Tibial nerve (tissue), 3 donors: Measurements from ENCODE around the gene EDAR.

GRCh38 chr2:105400007-105400811 lies 1.4 kb upstream of the FHL2 start:
- PRO-cap: no peak
- RAMPAGE, long total RNA, 3 experiments: no peak in any of the 3 experiments

GRCh38 chr2:105428514-105429065 lies 29.7 kb upstream of the FHL2 start:
- PRO-cap: no peak
- RAMPAGE, long total RNA, 3 experiments: no peak in any of the 3 experiments

DNA sequence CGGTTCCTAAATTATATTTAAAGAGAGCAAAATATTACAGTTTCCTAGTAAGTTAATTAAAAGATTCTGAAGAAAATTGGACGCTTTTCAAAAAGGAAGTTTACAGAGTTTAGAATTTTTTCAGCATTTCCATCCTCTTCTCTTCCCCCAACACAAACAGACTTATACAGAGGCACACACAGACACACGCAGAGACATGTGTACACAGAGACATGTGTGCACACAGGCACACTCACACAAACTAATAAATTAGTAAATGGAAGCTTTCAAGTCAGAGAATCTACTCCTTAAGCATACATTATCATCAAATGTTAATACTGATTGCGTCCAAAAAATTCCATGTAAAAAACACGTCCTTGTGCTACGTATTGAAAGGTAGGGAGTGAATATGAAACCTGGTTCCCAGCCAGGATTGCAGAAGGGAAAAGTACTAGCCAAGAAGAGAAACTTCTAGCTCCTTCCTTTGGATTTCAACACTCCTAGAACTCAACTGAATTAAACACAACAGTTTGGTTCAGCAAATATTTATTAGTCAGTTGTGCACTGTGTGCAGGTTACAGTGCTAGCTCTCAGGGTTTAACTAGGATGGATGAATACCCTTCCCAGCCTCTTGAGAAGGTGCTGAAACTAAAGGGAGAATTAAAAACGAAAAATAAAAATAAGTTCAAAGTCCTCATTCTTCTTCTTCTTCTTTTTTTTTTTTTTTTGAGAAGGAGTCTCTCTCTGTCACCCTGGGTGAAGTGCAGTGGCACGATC lies 33.8 kb upstream of the FHL2 start:
- PRO-cap: no peak
- RAMPAGE, long total RNA, 3 experiments: no peak in any of the 3 experiments

DNA sequence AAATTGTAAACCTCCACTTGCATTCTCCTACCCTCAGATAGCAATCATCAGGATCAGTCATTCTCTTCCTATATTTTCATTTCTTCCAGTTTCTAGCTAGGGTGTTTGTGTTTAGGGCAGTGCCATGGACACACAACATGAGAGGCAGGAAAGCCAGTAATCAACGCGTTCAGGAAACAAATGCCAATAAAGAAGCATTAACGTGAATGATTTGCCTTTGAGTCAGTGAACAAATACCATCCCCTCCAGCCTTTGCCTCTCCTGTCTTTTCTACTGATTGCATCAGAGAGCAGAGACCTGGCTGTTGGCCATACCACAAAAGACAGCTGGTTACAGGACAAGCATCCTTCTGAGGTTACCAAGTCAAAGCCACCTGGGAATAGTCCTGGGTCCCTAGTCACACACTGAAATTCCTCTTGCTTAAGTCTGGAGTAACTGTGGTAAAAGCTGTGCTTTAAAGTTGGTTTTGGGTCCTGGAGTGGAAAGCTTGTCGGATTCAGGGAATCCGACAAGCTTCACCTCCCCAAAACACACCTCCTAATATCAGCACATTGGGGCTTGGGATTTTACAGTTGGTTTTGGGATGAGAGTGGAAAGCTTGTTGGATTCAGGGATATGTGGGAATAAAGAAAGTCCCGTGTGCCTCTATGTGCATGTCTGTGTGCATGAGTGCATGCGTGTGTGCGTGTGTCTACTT lies 56.9 kb upstream of the FHL2 start:
- PRO-cap: no peak
- RAMPAGE, long total RNA, 3 experiments: no peak in any of the 3 experiments

- PRO-cap: no peak
- RAMPAGE, long total RNA, 3 experiments: no peak in any of the 3 experiments
These were observed 61.4 kb upstream of the FHL2 start for GRCh38 chr2:105460092-105460908.

DNA sequence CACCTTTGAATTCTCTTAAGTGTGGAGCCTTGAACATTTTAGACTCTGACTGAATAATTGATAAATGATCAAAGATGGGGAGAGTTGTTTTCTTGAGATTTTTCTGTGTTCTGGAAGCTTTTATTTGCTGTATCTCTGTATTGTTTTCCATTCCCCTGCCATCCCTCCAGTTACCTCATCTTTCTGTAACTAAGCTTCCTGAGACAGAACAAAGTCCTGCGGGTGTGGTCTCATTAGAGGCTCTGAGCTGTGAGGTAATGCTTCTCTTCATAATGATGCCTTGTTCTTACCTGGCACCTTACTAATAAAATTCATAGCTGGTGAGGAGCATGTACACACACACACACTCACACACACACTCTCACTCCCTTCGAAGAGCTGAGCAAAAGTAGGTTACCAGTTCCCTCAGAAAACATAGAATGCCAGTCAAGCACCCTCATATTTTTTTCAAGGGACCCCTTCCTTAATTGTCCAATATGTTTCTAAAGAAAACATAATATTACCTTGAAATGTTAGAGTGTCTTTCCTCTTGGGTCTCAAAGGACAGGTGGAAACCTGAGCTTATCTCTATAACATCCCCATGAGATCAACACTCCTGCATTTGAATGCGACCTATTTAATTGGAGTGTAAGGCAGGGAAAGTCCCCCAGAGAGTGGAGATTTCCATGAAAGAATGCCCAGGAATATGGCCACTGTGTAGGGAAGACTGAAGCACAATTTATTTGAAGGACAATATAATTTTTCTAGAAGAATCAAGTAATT lies 161.7 kb upstream of the NCK2 start:
- PRO-cap: no peak
- RAMPAGE, long total RNA, 3 experiments: no peak in any of the 3 experiments

DNA sequence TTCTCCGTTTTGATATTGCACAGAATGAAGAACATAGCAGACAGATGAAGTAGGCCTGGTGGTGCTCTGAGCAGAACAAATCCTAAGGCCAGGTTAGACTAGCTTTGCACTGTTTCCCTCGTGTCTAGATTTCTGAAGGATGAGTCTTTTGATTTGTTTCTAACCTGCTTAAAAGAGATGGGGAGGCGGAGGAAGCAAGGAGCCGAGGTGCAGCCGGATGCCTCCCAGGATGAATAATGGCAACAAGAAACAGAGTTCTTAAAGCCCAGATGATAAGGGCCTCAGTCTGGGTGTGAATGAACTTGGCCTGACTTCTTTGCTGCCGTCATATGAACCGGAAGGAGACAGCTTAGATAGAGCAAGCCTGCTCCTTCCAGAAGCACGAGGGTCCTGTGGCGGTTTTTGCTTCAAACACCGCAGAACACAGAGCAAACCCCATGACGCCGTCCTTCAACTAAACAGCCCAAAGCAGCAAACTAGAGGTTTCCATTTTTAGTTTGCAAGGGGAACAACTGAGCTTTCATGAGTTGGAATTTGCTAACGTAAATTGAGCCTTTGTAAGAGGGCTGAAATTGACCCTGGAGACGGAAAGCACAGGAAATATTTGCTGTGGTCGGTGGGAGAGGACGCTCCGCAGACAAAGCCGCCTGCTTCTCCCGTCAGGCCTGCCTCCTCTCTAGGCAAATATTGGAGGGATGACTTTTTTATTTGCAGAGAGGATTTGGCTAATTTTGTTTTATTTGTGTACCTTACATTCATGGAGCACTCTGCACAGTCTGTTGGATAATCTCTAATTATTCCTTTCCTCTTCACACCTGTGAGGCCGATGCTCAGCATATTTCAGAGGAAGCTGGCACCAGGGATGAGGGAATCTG lies 134.1 kb upstream of the NCK2 start:
- PRO-cap: no peak
- RAMPAGE, long total RNA, 3 experiments: no peak in any of the 3 experiments

GRCh38 chr2:105800852-105801702 lies 56.4 kb downstream of the NCK2 start:
- PRO-cap: no peak
- RAMPAGE, long total RNA, 3 experiments: no peak in any of the 3 experiments

- PRO-cap: no peak
- RAMPAGE, long total RNA, 3 experiments: no peak in any of the 3 experiments
These were observed 62.4 kb downstream of the NCK2 start for GRCh38 chr2:105807051-105807544.

GRCh38 chr2:105809352-105810152 lies 64.8 kb downstream of the NCK2 start:
- PRO-cap: no peak
- RAMPAGE, long total RNA, 3 experiments: no peak in any of the 3 experiments

DNA sequence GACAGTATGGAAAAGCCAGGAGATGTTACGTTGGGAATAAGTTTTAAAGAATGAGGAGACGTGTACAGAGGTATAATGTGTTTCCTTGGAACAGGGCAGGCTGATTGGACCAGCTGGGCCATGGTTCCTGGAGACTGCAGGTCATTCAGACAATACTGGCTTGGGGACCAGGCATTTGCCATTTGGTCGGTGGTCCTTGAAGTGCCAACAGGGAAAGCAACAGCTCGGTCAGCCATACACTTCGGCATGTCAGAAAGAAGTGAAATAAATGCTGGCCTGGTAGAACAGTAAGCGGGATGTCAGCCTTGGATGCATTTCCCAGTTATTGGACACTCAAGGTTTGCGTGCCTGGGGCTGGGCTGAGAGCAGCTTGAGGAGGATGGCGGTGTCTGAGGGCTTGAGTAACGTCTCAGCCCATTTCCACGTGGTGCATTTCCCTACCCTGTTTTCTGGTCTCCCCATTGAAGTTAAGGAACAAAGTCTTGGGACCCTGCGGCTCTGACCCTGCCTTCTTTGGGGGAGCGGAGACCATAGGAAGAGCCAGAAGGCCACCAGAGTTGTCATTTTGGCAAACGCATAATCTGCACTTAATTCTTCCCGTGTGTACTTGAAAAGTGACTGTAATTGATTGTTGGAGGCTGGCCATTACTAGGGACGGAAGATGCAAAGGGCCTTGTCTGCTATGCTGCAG lies 75.5 kb downstream of the NCK2 start:
- PRO-cap: no peak
- RAMPAGE, long total RNA, 3 experiments: no peak in any of the 3 experiments

GRCh38 chr2:105929322-105929742 lies 136.2 kb upstream of the ECRG4 start:
- PRO-cap: no peak
- RAMPAGE, long total RNA, 3 experiments: no peak in any of the 3 experiments

DNA sequence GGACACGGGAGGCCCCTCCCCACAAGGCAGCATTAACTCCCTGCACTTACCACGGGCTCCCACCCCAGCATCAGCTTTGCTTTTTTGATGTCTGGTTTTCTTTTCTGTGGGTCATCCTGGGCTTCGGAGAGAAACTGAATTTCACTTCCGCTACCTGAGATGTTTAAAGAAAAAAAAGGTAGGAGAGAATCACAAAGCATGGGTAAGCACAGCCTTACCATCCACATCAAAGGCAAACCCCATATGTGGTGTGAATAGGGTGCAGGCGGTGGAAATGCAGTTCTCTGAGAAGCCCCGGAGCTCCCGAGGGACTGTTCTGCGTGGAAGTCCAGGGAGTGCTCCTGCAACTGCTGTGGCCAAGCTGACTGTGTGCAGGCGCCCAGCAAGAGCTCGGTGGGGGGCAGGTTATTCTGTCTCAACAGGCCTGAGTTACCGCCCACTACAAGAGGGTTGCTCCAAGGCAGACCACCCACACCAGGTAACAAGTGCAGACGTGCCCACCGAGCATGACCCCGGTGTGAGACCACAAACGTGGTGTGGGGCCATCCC lies 31.3 kb downstream of the ECRG4 start:
- PRO-cap: no peak
- RAMPAGE, long total RNA, 3 experiments: no peak in any of the 3 experiments

DNA sequence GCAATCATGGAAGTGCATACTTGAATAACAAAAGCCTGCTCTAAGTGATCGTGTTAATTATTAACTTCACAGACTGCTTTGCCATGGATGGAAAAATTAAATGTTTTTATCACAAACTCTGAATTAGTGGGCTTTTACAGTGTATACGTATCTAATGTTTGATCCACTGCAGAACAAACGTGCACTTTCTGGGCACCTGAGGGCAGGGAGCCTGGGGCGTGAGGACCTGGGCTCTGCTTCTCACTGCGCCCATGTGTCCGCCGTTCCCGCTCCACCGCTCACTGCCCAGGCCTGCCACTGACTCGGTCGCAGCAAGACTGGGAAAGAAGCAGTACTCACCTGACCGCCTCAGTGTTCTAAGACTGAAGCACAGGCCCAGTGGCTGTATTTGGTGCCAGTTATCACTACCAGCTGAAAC lies 48.0 kb downstream of the ECRG4 start:
- PRO-cap: no peak
- RAMPAGE, long total RNA, 3 experiments: no peak in any of the 3 experiments

GRCh38 chr2:107544724-107545287 lies 281.9 kb upstream of the RGPD4 start:
- PRO-cap: no peak
- RAMPAGE, long total RNA, 3 experiments: no peak in any of the 3 experiments

DNA sequence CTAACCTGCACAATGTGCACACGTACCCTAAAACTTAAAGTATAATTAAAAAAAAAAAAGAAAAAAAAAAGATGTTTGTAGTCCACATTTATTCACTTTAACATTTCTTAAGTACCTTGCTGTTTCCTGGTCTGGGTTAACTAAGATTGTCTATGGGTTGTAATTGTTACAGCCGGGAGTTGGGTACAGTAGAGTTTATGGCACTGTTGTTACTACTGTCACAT lies 36.2 kb downstream of the GCC2 start:
- PRO-cap: no peak
- RAMPAGE, long total RNA, 3 experiments: no peak in any of the 3 experiments

GRCh38 chr2:108730880-108731479 lies 11.7 kb downstream of the RANBP2 start:
- PRO-cap: no peak
- RAMPAGE, long total RNA, 3 experiments: no peak in any of the 3 experiments

- PRO-cap: no peak
- RAMPAGE, long total RNA, 3 experiments: no peak in any of the 3 experiments
These were observed at the start of gene EDAR for GRCh38 chr2:108988591-108989604. EDAR (minus strand) TSS chr2:108989220.

DNA sequence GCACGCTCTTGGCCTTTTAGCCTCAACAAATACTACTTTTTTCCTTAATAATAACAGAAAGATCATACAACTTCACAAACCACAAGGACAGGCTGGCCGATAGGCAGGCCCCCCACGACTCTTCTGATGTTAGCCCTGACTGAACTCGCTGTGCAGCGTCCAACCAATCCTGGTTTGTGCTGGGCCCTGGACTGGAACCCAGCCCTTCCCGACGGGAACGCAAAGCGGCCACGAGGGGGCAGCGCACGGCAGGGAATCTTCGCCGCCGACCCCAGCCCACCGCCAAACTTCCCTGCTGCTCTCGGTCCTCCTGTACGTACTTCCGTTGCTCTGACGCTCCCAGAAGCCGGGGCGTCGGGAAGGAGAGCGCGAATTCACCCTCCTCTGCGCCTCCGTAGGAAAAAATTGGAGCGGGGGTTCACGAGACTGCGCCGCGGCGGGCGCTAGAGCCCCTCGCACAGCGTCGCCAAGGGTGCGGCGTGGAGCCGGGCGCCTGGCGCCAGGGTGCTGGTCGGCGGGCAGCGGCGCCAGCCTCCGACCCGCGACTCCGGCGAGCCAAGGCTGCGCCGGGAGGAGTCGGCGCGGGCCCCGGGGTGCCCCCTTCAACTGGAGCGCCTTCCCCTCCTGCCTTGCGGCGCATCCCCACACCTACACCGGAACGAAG lies 952 bp upstream of the SH3RF3 start:
- PRO-cap: unidirectional peak, plus-strand start at position 342 of the sequence
- RAMPAGE, long total RNA, 3 experiments: no peak in any of the 3 experiments

DNA sequence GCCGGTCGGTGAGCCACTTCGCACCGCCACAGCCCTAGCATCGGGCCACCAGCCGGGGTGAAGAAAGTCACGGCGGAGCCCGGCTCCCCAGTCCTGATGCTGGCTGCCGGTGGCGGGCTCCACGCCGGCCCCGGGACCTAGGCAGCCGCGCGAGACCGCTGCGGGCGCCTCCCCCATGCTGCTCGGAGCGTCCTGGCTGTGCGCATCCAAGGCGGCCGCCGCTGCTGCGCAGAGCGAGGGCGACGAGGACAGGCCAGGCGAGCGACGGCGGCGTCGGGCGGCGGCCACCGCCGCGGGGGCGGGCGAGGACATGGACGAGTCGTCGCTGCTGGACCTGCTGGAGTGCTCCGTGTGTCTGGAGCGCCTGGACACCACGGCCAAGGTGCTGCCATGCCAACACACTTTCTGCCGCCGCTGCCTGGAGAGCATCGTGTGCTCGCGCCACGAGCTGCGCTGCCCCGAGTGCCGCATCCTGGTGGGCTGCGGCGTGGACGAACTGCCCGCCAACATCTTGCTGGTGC lies 421 bp downstream of the SH3RF3 start:
- PRO-cap: no peak
- RAMPAGE, long total RNA, 3 experiments: no peak in any of the 3 experiments